Gallbladder (tissue), 1 donor: ENCODE results near the genes MTF2 and CCDC18.

DNA sequence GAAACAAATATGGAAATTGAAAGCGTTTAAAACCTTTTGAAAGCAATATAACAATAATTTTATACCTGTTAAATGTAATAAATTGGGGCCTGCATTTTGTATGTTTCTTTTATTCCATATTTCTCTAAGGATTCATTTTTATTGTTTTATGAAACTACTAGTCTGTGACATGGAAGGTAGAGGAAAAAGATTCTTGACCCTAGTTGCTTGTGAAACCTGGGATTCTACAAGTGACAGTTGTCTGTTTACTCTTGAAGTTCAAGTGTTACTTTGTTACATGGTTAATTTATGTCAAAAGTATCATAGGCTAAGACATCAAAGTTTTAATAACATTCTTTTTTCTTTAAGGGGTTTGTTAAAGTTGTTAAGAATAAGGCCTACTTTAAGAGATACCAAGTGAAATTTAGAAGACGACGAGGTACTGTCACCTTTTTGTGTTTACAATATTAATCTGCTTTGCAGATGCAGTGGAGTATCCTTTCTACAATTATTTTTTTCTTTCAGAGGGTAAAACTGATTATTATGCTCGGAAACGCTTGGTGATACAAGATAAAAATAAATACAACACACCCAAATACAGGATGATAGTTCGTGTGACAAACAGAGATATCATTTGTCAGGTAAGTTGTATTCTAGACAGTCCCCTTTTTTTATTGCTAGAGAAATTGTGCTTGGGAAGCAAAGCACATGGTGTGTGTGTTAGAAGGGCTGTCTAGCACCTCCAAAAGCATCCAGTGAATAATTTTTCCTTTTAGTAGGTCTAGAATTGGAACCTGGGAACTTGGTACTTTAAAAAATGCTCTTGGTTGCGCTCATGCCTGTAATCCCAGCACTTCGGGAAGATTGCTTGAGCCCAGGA lies 1.4 kb downstream of the RPL5 start:
- PRO-cap = no peak

GRCh38 chr1:93079176-93080230 lies at the start of gene MTF2:
MTF2 (plus strand) TSS chr1:93079283.
- PRO-cap = bidirectional peak, plus-strand start at chr1:93079283, minus-strand start at chr1:93079120

- PRO-cap = bidirectional peak, plus-strand start at chr1:93180724, minus-strand start at chr1:93180429
Measured at GRCh38 chr1:93180590-93181573, at the start of gene CCDC18. CCDC18 (plus strand) TSS chr1:93180724.

- PRO-cap = unidirectional peak, plus-strand start at chr1:93345406
Measured at GRCh38 chr1:93344870-93345509, 717 bp upstream of the DR1 start.

DNA sequence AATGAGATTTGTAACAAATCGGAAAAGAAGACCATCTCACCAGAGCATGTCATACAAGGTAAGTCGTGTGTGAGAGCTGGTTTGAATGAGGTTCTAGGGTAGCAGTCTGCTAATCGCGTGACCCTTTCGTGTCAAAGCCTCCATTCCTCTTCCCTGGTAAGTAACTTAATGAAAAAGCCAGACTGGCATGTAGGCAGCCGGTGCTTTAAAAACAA lies 1.0 kb downstream of the DR1 start:
- PRO-cap = no peak

GRCh38 chr1:93347352-93347843 lies 1.7 kb downstream of the DR1 start:
- PRO-cap = no peak

DNA sequence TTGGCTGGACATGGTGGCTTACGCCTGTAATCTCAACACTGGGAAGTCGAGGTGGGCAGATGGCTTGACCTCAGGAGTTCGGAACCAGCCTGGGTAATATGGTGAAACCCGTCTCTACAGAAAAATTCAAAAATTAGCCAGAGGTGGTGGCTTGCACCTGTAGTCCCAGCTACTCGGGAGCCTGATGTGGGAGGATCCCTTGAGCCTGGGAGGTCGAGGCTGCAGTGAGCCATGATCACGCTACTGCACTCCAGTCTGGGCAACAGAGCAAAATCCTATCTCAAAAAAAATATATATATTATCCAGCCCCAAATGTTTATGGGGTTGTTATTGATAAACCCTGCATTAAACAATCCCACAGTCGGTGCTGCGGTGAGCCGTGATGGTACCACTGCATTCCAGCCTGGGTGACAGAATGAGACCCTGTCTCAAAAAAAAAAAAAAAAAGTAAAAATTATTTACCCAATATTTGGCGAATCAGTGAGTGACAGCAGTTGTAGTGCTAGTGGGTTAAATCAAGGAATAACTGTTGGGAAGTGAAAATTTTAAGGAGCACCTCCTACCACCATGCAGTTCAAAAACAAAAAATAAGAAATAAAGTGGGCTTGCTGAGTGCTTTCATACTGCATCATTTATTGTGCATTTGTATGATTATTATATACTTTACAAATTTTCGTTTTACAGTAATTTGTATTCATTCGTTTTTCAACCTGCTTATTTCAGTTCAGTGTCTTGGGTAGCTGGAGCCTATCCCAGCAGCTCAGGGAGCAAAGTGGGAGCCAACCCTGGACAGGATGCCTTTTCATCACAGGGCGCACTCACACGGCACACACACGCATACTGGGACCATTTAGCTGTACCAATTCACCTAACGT lies 21.2 kb downstream of the DR1 start:
- PRO-cap = no peak

DNA sequence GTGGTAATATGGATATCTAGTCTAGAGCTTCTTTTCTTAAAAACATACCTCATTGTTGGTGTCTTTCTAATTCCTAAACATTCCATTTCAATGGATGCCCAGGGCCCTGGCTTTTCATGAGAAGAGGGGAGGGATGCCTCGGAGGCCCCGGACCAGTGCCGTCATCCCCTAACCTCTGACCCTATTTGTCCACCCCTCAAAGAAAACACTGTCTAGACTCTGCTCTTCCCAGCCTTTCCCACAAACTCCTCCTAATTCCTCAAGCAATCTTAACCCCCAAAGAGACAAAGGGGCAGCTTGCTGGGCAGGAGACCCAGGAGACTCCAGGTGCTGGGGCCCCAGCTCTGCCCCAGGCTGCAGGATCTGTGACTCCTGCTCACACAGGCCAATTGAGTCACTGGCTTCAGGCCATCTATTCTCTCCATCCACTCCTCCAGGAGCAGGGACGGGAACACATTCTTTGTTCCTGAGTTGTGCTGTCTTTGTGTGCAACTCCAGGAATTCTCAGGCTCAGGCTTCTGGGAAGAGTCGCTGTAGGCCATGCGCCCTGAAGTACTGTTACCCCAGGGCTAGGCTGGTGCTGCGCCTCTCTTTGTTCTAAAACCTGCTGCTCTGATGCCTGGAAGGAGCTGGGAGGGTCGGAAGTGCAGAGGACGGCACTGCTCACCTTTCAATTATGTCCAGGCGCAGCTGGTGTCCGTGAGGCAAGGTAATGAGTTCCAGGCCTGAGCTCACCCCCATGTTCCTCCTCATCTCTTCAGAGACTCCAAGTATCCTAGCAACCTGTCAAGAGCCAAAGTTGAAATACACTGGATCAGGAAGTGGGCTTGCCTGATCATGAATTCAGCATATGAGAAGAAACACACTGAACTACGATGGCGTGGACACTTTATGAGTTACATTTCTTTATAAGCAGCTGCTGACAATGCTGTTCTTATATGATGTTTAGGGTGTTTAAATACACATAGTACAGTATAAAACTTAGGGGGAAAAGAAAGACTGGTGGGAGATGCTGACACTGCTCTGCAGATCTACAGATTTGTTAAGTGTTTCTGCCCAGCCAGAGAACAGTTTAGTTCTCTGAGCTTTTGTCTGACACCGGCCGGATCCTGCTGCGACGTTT lies 105.9 kb downstream of the BCAR3 start:
- PRO-cap = no peak

- PRO-cap = no peak
Measured at GRCh38 chr1:93577754-93578409, 103.8 kb downstream of the BCAR3 start.

DNA sequence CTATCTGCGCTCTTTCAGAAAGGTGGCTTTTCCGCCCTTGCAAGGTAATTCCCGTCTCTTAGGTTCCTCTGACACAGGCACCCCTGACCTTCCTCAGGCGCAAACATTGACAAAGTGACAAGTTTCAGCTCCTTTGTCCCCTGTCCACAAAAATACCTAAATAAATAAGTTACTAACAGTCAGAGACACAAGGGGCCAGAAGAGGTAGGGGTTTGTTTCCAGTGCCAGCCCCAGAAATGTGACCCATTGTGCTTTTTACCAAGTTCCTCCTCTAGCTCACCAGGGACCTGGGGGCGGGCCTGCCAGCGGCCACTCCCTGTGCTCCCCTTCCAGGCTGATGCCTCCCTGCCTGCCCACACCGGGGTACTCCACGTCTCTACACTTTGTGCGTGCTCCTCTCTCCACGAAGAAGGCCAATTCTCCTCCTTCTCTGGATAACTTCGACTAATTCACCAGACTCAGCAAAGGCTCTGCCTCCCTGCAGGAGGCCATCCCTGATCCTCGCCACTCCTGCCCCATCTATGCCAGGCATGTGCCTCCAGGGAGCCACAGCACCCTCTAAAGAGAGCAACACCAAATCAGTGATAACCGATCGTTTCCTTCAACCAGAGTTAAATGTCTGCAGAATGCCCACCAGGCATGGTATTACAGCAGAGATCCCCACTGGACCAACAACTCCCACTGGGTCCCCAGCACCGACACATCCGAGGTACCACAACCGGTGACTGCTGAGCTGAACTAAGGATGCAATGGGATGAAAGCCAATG lies 72.0 kb downstream of the BCAR3 start:
- PRO-cap = no peak

- PRO-cap = no peak
Measured at GRCh38 chr1:93624038-93624402, 57.6 kb downstream of the BCAR3 start.

GRCh38 chr1:93729455-93729800 lies 47.8 kb upstream of the BCAR3 start:
- PRO-cap = no peak

DNA sequence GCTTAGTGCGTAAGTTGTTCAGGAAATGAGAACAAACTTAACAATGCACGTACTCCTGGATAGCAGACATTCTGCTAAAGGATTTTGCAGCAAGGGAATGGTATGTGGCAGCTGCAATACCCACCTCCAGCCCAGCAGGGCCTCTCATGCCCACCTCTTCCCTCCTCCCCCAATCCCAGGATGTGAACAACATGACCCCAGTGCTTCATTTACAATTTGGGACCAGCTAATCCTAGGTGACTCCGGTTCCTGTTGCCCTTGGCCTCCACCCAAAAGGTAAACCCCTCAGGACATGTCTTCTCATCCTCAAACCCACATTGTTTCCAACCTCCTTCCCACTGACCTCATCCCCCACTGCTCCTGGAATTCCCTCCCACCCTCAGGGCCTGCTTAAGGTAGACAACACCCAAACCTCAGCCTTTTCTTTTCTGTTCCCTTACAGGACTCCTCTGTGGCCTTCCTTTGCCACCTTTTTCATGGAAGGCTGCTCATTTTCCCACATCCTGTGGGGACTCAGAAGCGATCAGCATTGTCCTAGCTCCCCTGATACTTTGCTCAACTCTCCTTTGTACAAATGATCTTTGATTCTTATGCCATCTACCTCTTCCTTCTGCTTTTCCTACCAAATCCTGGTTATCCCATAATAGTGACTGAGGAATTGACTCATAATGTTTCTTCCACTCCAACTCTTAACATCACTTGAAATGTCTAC lies 98.2 kb upstream of the BCAR3 start:
- PRO-cap = no peak

DNA sequence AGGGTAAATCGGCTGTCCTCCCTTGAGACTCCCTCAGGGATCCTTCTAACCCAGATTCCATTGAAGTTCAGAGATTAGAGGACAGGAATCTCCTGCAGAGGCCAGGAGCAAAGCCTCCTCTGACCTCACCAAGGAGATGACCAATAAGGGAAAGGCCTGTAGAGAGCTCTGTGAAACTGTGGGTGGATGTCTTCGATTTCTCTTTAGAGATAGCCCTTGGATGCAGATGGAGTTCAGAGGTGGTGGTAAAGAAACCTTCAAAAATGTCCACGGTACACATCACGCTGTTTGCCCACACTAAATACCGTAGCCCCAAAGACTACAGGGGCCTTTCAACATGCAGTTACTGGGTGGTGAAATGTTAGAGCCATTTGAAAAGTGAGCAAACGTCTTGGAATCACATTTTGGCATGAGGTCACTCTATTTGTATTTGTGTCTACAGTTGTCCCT lies 57.8 kb downstream of the DNTTIP2 start:
- PRO-cap = no peak

DNA sequence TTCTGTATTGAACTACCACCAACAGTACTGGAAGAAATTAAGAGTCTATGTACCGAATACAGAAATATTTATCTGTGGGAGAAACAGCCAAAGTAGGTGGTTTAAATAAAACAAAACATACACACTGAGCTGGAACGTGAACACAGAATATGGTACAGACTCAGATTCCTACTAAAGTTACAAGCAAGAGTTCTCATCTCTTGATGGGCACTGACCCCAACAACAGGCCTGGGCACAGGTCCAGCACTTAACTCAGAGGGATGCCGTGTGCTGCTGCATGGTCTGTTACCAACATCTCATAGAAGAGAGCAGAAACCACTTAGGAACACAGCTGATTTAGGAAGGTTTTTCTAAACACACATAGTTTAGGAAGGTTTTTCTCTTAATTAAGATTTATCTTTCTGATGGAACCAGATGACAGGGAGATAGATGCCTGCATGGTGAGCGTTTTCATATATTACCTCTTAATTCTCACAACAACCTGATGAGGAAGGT lies 1.6 kb downstream of the GCLM start:
- PRO-cap = no peak

DNA sequence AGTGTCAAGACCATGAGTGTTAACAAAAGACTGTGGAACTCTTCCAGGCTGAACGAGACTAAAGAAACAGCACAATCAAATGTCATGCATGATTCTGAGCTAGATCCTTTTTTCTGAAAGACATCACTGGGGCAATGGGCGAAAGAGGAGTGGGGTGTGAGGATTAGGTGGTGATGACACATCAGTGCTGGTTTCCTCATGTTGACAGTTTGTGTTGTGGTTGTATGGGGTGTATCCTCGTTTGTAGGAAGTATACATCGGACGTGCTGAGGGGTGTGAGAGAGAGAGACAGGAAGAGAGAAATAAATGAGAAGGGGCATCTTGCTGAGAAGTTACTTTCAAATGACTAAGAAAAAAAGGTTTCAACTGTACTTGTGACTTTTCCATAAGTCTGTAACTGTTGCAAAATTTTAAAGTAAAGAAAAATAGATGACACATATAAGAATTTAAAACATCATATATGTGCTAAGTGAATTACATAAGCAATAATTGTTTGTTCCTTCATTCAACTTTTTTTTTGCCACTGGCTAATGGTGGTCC lies 103.4 kb downstream of the ABCA4 start:
- PRO-cap = no peak

DNA sequence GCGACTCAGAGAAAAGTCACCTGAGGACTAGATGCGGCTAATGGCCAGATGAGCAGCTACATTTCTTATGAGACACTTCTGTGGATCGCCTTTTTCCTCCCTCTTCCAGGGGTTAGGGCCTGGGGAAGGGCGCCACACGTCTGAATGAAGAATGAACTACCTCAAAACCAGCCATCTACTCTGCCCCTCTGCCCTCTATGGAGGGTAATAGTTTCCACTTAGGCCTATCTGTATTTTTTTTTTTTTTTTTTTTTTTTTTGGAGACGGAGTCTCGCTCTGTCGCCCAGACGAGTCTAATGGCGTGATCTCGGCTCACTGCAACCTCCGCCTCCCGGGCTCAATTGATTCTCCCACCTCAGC lies 417 bp upstream of the ARHGAP29 start:
- PRO-cap = no peak

- PRO-cap = no peak
Measured at GRCh38 chr1:94245369-94246096, 8.1 kb upstream of the ARHGAP29 start.

DNA sequence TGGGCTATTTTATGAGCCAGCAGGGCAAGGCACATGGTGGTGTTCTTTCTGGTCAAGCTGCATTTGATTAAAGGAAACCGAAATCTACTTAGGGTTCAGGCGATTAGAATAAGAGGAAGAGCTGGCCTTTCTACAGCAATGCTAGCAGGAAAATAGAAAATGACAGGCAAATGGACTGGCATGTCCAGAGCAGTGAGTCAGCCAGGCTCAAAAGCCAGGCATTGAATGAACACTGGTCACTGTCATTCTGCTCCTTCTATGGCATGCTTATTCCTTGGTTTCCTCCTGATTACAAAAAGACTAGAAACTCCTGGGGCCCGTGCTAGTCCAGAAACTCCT lies 28.6 kb upstream of the ARHGAP29 start:
- PRO-cap = no peak

- PRO-cap = no peak
Measured at GRCh38 chr1:94504415-94504836, 37.1 kb downstream of the F3 start.